ENCODE data around the genes NACA2 and LIMD2.

- RRBS = no CpG with 5 or more reads among the region's 8 CpGs
These were observed 162.2 kb upstream of the TBX2 start for GRCh38 chr17:61237408-61237804.

DNA sequence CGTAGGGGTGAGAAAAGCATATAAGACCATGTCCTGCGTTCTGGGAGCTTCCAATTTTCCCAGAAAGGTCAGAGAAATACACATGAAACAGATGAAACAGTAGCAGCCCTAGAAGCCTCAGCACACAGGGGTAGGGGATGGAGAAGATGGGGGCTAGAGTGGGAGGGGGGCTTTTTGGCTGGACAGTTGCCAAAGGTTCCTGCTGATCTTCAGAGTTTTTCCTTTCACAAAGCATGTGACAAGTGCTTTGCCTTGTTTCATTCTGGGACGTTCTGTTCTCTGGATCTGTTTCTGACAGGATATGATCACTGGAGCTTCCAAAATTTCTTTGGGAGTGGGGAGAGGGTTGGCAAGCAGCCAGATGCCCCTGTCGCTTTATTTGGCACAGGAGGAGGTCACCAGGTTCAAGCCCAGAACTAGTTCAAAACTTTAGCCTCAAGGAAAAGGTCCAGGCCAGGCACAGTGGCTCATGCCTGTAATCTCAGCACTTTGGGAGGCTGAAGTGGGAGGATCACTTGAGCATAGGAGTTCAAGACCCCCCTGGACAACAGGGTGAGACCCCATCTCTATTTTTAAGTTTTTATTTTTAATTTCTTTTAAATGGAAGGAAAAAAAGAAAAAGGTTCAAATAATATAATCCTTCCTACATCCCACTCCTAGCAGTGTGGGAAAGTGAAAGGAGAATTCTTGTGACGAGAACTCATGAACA, 68.4 kb upstream of the TBX2 start:
- RRBS = no CpG with 5 or more reads among the region's 5 CpGs

DNA sequence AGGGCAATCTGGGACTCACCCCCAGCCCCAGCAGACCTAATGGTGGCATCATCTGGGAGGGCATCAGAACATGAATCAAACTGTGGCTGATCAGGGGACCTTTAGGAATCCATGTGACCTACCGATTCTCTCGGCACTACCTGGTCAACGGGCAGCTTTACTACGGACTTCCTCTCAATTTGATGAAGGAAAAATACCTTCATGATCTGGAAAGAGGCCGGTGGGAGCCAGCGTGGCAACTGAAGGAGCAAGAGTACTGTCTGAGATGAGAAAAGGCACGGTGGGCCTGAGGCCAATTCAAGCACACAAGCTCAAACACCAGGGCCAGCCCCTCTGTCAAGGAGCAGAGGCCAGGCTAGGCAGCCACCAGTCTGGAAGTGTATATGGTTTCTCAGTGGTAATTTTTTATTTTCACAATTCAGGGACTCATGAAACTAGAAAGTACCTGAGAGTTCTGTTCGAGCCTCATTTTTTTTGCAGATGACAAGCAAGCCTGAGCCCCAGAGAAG, 5.1 kb upstream of the TBX2 start:
- RRBS = no CpG with 5 or more reads among the region's 8 CpGs

DNA sequence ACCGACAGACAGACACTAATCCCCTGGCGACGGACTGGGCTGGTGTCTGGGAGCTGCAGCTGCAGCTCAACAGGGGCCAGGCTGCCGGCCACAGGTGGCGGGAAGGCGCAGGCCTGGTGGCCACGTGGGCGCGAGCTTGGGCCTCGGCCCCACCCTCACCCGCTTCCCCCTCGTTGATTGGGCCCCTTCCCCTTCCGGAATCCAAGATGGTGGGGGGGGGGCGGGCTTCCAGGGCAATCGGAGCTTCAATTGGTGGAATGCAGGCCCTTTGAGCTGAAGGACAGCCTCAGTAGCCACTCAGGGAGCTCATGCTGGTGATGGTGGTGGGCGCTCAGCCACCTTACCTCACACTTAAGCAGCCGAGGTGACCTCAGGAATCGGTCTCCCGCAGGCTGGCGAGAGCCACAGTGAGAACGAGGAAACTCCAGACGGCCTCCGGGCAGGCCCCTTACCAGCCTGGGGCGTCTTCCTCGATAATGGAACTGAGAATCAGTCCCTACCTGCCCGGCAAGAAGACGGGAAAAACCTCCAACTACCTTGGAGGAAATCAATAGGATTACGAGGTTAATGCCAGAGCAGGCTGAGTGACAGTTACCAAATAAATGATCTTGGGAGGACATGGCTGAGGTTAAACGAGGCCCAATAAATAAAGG, 8.6 kb upstream of the TBX4 start:
- RRBS = 71% methylated on average over 4 of the region's 29 CpGs

DNA sequence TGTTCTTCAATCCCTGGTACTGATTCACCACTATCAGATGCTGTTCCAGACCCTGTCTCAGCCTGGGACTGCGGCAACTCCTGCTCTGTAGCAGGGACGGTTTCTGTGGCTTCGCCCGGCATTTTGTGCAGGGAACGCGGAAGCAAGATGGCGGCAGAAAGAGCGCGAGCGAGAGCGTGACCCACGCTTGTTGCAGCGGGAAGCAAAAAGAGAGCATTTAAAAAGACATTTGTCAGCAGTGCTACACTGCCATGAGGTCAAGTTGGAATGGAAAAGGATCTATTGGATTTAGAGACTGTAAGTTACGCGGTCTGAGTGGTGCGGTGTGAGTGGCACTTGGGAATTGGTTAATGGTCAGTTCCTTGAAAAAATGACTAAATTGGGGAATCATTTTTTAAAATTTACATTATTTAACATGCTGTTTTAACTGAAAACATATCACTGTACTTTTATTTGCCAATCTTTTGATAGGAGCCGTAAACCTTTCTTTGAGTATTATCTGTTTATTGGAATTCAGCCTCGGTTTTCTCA, at the start of gene NACA2:
TSS of gene NACA2 (minus strand) at position 161 of the 531 bp plus-strand sequence.
- RRBS = no CpG with 5 or more reads among the region's 18 CpGs

- RRBS = no CpG with 5 or more reads among the region's 3 CpGs
These were observed 17.3 kb upstream of the INTS2 start for GRCh38 chr17:61945014-61945556.

- RRBS = no CpG with 5 or more reads among the region's 5 CpGs
These were observed 18.3 kb upstream of the INTS2 start for GRCh38 chr17:61945859-61946703.

GRCh38 chr17:62093778-62094172, 28.7 kb upstream of the MED13 start:
- RRBS = no CpG with 5 or more reads among the region's 3 CpGs

DNA sequence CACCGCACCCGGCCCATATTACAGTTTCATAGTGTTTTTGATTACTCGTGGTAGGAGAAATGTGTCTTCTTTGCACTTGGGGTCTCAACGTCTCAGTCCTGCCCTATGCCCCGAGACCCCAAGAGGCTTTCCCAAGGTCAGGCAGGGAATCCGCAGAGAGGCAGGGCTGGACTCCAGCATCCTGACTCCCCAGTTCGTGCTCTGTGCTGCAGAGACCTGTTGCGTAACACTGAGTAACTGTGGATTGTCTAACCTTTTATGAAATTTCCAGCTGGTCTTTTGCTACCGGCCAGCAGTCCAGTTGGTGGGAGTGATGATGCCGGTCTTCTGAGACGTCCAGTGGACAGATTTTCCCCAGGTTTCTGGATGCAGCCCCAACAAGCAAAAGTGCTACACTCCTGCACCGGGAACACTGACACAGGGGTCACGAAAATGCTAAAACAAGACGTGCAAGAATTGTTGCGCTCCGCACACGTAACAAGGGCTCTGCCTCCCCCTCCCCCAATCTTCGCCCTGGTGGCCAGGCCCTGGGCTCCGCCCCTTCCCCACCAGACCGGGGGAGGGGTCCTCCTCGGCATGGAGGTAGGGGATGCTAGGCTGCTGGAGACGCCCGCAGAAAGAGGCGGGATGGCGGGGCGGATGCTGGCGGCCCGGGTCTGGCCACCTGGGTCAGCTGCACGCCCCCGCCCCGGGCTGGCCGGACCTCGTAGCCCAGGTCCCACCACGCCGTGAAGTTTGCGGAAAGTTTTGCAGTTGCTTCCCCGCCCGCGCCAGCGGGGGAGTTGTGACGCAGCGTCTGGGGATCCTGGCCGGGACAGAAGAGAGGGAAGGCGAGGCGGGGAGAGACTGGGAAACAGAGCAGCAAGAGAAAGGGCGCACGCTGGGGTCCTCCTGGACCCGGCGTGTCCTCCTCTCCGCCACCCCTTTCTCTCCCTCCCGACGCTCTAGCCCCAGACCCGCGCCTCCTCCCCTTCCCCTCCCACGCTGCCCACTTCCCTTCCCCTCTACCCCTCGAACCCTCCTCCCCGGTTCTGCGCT, 576 bp upstream of the MRC2 start:
- RRBS = 6% methylated on average over 19 of the region's 58 CpGs

DNA sequence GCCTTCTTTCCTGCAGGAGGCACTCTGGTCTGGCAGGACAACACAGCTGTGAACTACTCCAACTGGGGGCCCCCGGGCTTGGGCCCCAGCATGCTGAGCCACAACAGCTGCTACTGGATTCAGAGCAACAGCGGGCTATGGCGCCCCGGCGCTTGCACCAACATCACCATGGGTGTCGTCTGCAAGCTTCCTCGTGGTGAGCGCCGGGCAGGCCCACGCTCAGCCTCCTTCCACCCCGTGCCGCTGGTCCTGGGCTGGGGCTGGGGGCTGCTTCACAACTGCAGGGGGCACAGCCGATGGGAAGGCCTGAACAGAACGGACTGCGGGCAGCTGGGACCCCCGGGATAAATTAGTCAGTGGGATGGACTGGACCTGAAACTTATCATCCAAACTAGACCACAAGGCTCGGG, 63.5 kb downstream of the MRC2 start:
- RRBS = 95% methylated on average over 9 of the region's 17 CpGs

- RRBS = no CpG with 5 or more reads among the region's 17 CpGs
These were observed 78.3 kb downstream of the MRC2 start for GRCh38 chr17:62705563-62706449.

GRCh38 chr17:63389354-63389963, 56.6 kb downstream of the CYB561 start:
- RRBS = no CpG with 5 or more reads among the region's 5 CpGs

DNA sequence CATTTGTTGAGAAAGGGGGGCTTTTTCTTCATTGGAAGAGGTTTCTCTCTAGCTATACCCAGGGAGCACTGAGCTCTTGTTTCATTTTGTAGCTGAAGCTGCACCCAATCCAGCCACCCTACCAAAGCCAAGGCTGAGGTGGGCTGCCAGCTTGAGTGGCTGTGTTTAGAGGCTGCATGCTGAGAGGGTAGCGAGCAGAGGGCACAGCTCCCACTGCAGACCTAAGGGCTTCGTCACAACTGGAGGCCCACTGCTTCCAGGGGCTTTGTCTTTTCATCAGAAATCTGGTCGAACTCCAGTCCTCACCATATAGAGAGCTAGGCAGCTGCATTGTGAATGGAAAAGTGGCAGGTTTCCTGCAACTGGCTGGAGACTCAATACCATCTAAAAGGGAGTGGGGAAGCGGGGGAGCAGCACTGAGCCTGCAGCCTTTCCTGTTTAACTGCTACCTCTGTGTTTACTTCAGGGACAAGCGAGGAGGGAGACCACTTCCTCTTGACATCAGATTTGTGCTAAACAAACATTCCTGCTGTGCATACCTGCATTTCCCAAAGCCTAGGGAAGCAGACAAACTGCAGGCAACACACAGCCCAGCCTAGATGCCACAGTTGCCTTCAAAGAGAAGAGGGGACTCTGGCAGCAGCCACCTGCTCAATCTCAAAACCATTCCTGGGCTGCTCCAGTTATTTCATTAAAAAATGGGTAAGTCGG, 17.9 kb downstream of the CYB561 start:
- RRBS = no CpG with 5 or more reads among the region's 6 CpGs

GRCh38 chr17:63445474-63445993, 572 bp downstream of the CYB561 start:
- RRBS = no CpG with 5 or more reads among the region's 32 CpGs

DNA sequence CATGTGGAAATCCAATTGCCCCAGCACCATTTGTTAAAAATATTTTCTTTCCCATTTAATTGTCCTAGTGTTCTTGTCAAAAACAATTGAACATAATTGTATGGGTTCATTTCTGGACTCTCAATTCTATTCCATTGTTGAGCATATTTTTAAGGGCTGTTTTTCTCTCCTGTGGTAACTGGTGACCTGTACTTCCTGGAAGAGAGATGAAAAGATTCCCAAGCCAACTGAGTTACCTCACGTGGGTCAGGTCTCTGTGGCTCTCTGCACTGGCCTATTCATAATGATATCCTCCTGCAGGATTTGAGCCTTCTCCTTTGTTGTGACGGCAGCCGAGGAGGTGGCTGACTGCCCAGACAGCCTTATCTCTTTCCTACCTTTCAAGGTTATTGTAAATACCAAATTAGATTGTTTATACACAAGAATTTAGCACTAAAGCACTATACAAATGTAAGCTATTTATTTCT, 2.7 kb upstream of the ACE start:
- RRBS = no CpG with 5 or more reads among the region's 3 CpGs

DNA sequence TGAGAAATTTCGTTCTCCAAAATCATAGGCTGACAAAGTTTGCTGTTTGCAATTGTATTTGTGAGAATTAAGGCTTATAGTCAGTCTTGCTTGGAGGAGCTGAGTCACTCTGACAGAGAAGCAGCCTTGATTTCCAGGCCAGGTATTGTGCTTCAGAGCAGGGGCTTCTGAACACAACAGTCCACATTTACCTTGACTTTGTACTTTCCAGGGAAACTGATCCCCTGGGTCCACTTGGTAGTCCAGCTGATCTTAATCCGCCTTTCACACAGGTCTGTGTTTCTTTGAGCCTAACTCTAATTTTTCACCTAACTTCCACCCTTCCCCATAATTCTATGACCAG, 3.2 kb upstream of the TACO1 start:
- RRBS = no CpG with 5 or more reads among the region's 2 CpGs

- RRBS = no CpG with 5 or more reads among the region's 21 CpGs
These were observed 6.3 kb downstream of the LIMD2 start for GRCh38 chr17:63693349-63694266.

GRCh38 chr17:63699602-63700628, at the start of gene LIMD2:
Gene LIMD2 (minus strand): TSS chr17:63700125.
- RRBS = 3% methylated on average over 101 of the region's 151 CpGs

GRCh38 chr17:63706765-63707251, 6.9 kb upstream of the LIMD2 start:
- RRBS = no CpG with 5 or more reads among the region's 4 CpGs

- RRBS = no CpG with 5 or more reads among the region's 2 CpGs
These were observed 6.5 kb upstream of the STRADA start for GRCh38 chr17:63748153-63748384.